ENCODE data around the genes TMPRSS13 and CD3G.

- PRO-cap, 3 experiments, result no peak in any of the 3 experiments
- RAMPAGE, long total RNA, 4 experiments, result no peak in any of the 4 experiments
- RRBS, result no CpG with 5 or more reads among the region's 10 CpGs
These were observed 5.4 kb upstream of the TAGLN start for GRCh38 chr11:117193698-117194176.

DNA sequence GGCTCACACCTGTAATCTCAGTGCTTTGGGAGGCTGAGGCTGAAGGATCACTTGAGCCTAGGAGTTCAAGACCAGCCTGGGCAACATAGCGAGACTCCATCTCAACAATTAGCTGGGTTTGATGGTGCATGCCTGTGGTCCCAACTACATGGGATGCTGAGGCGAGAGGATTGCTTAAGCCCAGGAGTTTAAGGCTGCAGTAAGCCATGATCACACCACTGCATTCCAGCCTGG lies 62.6 kb downstream of the CEP164 start:
- PRO-cap, 3 experiments, result no peak in any of the 3 experiments
- RAMPAGE, long total RNA, 4 experiments, result no peak in any of the 4 experiments
- RRBS, result no CpG with 5 or more reads among the region's 2 CpGs

GRCh38 chr11:117536189-117536394 lies 208.4 kb downstream of the CEP164 start:
- PRO-cap, 3 experiments, result no peak in any of the 3 experiments
- RAMPAGE, long total RNA, 4 experiments, result no peak in any of the 4 experiments
- RRBS, result 43% methylated on average over 4 of the region's 7 CpGs

DNA sequence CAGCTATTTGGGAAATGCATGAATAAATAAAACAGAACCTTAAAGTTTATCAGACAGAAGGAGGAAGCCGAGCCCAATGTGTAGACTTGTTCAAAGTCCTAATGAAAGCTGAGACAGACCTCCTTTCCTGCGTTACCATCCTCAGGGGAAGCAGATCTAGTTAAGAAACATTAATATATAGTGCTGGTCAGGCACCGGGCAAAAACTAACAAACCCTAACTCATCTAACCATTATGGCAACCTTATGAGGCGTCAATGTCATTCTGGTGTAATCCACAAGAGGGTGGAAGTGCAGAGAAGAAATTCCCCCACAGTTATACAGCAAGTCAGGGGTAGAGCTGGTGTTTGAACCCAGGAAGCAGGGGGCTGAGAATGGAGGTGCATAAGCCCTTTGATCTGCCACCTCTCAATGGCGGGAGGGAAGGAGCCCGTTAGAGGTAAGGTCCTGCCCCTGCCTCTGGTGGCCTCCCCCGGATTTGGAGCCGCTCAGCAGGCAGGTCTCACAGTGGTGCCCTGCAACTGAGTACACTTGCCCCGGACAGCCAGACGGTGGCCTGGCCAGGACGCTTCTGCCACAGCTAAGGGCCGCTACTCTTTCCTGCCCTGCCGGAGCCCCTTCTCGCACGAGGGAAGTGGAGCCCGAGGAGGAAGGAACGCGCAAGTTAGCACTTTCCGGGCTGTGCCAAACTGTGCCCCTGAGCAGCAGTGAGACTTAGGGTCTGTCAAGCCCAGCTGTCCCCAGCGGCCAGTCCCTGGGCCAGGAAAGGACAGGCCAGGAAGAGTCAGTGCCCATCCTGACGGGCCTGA lies 1.2 kb downstream of the FXYD2 start:
- PRO-cap, 3 experiments, result peak in 1 of 3 experiments; most common minus-strand start position 571 of the sequence (in 1)
- RAMPAGE, long total RNA, 4 experiments, result no peak in any of the 4 experiments
- RRBS, result 42% methylated on average over 13 of the region's 21 CpGs

DNA sequence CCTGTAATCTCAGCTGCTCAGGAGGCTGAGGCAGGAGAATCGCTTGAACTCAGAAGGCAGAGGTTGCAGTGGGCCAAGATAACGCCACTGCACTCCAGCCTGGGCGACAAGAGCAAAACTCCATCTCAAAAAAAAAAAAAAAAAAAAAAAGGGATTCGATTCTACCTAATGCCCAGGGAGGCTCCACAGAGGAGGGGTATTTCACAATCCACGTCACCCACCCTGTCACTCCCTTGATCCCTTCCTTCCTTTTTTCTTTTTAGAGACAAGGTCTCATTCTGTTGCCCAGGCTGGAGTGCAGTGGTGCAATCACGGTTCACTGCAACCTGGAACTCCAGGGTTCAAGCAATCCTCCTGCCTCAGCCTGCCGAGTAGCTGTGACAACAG lies 11.5 kb upstream of the FXYD2 start:
- PRO-cap, 3 experiments, result no peak in any of the 3 experiments
- RAMPAGE, long total RNA, 4 experiments, result start-site peak on the plus strand in 2 of 4 experiments, centred at positions 280 to 296 of the sequence, 12 to 18 reads per replicate
- RRBS, result no CpG with 5 or more reads among the region's 7 CpGs

GRCh38 chr11:117870028-117870699 lies 6.3 kb downstream of the FXYD6 start:
- PRO-cap, 3 experiments, result no peak in any of the 3 experiments
- RAMPAGE, long total RNA, 4 experiments, result no peak in any of the 4 experiments
- RRBS, result no CpG with 5 or more reads among the region's 9 CpGs

DNA sequence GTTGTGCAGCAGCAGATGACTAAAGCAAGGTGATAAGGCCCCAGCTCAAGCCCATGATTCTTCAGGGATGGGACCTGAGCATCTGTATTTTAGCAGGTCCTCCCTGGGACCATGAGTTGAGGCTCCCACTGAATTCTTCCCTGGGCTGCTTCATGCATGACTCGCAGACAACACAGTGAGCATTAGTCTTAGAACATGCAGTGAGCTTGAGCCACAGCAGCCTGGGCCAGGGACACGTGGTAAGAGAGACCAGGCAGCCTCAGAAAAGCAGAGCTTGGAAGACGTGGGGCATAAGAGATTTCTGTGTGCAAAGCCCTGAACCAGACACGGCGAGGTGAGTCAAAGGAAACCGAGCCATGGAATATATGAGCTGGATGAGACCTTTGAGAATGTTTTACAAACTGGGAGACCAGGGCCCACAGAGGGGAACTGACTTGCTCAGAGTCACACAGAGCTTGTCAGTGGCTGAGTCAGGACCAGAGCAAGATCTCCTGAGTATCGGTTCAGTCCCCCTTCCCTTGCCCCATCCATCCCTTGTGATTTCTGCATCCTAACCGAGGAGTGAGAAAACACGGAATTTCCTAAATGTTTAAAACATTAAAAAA lies 8.5 kb upstream of the FXYD6 start:
- PRO-cap, 3 experiments, result peak in 1 of 3 experiments; most common plus-strand start position 461 of the sequence (in 1); most common minus-strand start position 292 of the sequence (in 1)
- RAMPAGE, long total RNA, 4 experiments, result no peak in any of the 4 experiments
- RRBS, result no CpG with 5 or more reads among the region's 9 CpGs

- PRO-cap, 3 experiments, result no peak in any of the 3 experiments
- RAMPAGE, long total RNA, 4 experiments, result no peak in any of the 4 experiments
- RRBS, result 19% methylated on average over 4 of the region's 8 CpGs
These were observed at the start of gene TMPRSS13 for GRCh38 chr11:117929286-117929712. TMPRSS13 (minus strand) TSS chr11:117929402.

- PRO-cap, 3 experiments, result no peak in any of the 3 experiments
- RAMPAGE, long total RNA, 4 experiments, result no peak in any of the 4 experiments
- RRBS, result no CpG with 5 or more reads among the region's 15 CpGs
These were observed 22.2 kb upstream of the TMPRSS13 start for GRCh38 chr11:117951164-117952005.

DNA sequence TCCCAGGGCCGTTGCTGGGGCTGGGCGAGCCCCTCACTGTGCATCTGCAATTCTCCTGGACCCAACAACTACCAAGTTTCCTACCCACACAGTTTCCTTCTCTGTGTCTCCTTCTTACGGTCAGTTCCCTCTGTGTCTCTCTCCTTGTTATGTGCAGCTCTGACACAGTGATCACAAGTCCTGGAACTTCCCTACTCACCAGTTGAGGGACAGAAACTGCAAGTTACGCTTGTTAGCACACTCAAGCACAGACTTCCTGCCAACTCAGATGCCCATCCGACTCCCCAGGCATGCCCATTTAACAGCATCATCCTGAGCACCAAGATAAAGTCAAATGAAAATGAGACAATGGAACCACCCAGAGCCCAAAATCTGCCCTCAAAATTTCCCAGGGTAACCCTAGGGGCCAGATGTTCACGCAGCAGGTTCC lies 6.4 kb upstream of the IL10RA start:
- PRO-cap, 3 experiments, result peak in 2 of 3 experiments; most common plus-strand start position 170 of the sequence (in 1); most common minus-strand start position 161 of the sequence (in 2)
- RAMPAGE, long total RNA, 4 experiments, result no peak in any of the 4 experiments
- RRBS, result no CpG with 5 or more reads among the region's 6 CpGs

DNA sequence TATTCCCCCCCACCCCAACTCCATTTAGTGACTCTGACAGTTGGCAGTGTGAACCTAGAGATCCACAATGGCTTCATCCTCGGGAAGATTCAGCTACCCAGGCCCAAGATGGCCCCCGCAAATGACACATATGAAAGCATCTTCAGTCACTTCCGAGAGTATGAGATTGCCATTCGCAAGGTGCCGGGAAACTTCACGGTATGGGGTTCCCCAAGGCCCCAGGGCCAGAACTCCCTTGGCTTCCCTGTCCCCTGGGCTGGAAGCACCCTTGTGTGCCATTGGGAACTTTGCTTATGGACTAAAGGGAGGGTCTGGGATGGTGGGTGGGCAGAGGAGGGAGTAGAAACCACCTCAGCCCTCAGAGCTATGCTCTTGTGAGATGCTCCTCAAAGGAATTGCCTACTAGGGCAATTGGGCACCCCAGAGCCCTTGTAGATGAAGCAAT lies 7.0 kb downstream of the IL10RA start:
- PRO-cap, 3 experiments, result no peak in any of the 3 experiments
- RAMPAGE, long total RNA, 4 experiments, result no peak in any of the 4 experiments
- RRBS, result no CpG with 5 or more reads among the region's 6 CpGs

GRCh38 chr11:117993658-117994217 lies 7.5 kb downstream of the IL10RA start:
- PRO-cap, 3 experiments, result no peak in any of the 3 experiments
- RAMPAGE, long total RNA, 4 experiments, result no peak in any of the 4 experiments
- RRBS, result no CpG with 5 or more reads among the region's 7 CpGs

- PRO-cap, 3 experiments, result no peak in any of the 3 experiments
- RAMPAGE, long total RNA, 4 experiments, result no peak in any of the 4 experiments
- RRBS, result no CpG with 5 or more reads among the region's 1 CpG
These were observed 11.1 kb downstream of the IL10RA start for GRCh38 chr11:117997352-117997657.

DNA sequence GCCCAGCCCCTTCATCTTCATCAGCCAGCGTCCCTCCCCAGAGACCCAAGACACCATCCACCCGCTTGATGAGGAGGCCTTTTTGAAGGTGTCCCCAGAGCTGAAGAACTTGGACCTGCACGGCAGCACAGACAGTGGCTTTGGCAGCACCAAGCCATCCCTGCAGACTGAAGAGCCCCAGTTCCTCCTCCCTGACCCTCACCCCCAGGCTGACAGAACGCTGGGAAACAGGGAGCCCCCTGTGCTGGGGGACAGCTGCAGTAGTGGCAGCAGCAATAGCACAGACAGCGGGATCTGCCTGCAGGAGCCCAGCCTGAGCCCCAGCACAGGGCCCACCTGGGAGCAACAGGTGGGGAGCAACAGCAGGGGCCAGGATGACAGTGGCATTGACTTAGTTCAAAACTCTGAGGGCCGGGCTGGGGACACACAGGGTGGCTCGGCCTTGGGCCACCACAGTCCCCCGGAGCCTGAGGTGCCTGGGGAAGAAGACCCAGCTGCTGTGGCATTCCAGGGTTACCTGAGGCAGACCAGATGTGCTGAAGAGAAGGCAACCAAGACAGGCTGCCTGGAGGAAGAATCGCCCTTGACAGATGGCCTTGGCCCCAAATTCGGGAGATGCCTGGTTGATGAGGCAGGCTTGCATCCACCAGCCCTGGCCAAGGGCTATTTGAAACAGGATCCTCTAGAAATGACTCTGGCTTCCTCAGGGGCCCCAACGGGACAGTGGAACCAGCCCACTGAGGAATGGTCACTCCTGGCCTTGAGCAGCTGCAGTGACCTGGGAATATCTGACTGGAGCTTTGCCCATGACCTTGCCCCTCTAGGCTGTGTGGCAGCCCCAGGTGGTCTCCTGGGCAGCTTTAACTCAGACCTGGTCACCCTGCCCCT lies 12.8 kb downstream of the IL10RA start:
- PRO-cap, 3 experiments, result no peak in any of the 3 experiments
- RAMPAGE, long total RNA, 4 experiments, result no peak in any of the 4 experiments
- RRBS, result 34% methylated on average over 3 of the region's 11 CpGs

- PRO-cap, 3 experiments, result no peak in any of the 3 experiments
- RAMPAGE, long total RNA, 4 experiments, result no peak in any of the 4 experiments
- RRBS, result no CpG with 5 or more reads among the region's 8 CpGs
These were observed 18.2 kb downstream of the IL10RA start for GRCh38 chr11:118004237-118005000.

- PRO-cap, 3 experiments, result no peak in any of the 3 experiments
- RAMPAGE, long total RNA, 4 experiments, result no peak in any of the 4 experiments
- RRBS, result no CpG with 5 or more reads among the region's 6 CpGs
These were observed 23.7 kb downstream of the IL10RA start for GRCh38 chr11:118009784-118010492.

DNA sequence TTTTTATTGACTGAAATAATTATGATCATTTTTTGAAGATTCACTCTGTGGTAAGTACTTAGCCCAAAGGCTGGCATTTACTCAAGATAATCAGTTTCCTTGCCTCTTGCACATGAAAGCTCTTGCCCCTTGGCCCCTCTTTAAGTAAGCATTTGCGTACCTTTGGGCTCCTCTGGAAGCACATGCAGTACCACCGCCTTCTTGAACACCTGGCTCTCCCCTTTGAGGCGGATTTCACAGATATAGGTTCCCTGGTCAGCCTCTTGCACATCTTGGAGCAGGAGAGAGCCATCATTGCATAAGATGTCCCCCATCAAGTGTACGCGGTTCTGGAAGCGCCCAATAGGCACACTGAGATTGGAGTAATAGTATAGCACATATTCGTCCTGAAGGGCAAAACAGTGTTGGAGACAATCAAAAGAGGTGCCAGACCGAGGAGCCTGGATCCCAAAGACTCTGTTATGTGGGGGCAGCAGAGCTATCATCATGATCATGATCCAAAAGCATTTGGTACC lies 14.4 kb downstream of the JAML start:
- PRO-cap, 3 experiments, result no peak in any of the 3 experiments
- RAMPAGE, long total RNA, 4 experiments, result start-site peak on the minus strand in 1 of 4 experiments, centred at position 257 of the sequence, 15 reads per replicate
- RRBS, result no CpG with 5 or more reads among the region's 8 CpGs

DNA sequence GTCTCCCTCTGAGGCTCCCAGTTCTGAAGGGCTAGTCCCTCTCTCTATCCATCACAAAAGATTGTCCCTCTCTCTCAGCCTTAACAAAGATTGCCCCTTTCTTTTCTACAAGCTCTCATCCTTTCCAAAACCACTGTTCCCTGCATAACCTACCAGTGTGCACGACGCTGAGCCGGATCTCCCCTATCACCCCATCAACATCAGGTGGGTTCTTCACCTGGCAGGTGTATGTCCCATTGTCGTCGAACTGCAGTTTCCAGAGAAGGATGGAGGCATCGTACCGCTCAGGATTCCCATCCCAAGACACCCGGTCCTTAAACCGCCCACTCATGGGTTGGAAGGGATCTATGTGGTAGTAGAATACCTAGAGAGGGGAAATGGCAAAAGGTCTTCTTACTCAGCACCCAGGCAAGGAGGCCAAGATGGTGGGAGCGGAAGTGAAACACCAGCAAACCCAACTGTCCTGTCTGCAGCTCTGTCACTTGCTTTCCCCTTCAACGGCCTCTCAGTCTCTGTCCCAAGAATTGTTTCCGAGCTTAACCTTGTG lies 1.7 kb downstream of the MPZL2 start:
- PRO-cap, 3 experiments, result no peak in any of the 3 experiments
- RAMPAGE, long total RNA, 4 experiments, result no peak in any of the 4 experiments
- RRBS, result no CpG with 5 or more reads among the region's 12 CpGs

- PRO-cap, 3 experiments, result peak in 2 of 3 experiments; most common plus-strand start chr11:118344344 (in 1); most common minus-strand start chr11:118344270 (in 1)
- RAMPAGE, long total RNA, 4 experiments, result start-site peak on the plus strand in 3 of 4 experiments, at chr11:118344328-118344396 at its widest, 6 to 24 reads per replicate
- RRBS, result no CpG with 5 or more reads among the region's 5 CpGs
These were observed at the start of gene CD3G for GRCh38 chr11:118344049-118344636. CD3G (plus strand) TSS chr11:118344344.

GRCh38 chr11:118398644-118399355 lies 2.6 kb upstream of the ATP5MG start:
- PRO-cap, 3 experiments, result no peak in any of the 3 experiments
- RAMPAGE, long total RNA, 4 experiments, result no peak in any of the 4 experiments
- RRBS, result no CpG with 5 or more reads among the region's 3 CpGs

All from adrenal gland (tissue), 7 donors.